Mesenchymal stem cell of the bone marrow (primary cell): ENCODE measurements around the gene NOC3L.

DNA sequence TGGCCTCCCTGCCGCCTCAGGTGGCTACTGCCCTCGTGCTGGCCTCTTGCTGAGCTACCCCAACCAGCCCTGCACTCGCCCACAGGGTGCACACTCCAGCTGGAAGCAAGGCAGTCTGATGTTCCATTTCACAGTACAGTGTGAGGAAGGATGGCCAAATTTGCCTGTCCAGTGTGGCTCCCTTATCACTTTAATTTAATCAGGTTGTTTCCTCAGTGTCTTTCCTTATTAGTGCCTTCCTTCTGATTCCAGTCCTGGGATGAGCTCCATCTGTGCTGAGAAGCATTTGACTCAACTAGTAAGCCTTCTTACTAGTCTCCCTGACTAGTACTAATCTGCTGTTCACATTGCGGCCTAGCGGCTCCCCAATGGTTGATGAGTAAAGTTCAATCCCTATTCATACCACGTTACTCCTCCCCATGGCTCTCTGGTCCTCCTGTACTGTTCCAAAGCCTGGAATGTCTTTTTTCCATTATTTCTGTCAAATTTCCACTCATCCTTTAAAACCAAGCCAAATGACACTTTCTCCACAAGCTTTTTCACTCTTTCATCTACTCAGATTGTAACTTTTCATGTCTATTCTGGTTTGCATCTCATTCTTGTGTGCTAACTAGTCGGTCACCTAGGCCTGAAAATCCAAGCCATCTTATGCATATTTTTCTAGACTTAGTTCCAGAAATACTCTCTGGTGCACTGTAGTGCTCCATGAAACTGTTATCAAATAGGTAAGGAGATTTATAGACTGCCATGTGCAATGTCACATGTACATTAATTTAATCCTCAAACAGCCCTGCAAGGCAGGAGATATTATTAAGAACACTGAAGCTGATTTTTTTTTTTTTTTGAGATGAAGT is 8.0 kb downstream of the MYOF start:
- CAGE, long polyA plus RNA: no peak

GRCh38 chr10:93475683-93476189 is 6.4 kb downstream of the MYOF start:
- CAGE, long polyA plus RNA: no peak

DNA sequence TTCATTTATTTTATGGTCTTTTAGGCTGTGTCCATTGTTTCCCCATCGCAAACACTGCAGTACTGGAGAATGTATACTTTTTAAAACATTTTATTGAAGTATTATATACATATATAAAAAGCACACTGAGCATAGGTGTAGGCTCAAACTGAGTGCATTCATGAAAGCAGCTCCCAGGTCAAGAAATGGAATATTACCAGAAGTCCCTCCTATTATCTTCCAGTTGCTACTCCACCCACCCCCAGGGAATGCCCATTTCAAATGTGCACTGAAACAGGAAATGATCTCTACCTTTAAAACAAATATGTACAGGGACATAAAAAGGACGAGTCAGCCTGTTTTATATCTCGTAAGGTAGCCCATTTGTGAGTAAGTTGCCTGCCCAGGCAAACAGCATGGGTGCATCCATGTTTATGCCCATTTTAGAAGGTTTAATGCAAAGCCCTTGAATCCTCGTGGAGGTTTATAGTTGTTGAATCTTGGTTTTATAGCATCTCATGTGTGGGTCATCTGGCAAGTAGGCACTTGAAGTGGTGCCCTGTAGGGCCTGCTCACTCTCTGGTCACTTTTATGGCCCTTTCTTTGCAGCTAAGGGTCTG is 10.4 kb downstream of the FFAR4 start:
- CAGE, long polyA plus RNA: no peak

DNA sequence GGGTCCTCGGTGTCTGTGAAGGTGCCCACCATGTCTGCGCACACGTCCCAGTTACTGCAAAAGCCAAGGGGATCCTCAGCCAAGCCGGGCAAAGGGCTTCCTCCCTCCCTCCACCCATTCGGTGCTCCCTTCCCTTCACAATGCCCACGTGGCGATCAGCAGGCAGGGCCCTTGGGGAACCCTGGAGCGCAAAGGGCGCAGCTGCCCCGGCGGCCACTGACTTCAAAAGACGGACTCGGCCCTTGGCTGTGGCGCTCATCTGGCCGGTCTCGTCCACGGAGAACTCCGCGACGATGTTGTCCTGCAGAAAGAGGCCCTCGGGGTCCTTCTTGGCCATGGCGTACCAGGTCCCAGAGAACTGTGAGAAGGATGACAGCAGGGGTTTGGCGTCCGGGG is 591 bp downstream of the RBP4 start:
- CAGE, long polyA plus RNA: no peak

- CAGE, long polyA plus RNA: no peak
Measured at GRCh38 chr10:93807046-93807451, 49.3 kb downstream of the LGI1 start.

GRCh38 chr10:93995690-93995990 is 1.9 kb downstream of the PLCE1 start:
- CAGE, long polyA plus RNA: no peak

GRCh38 chr10:94088631-94089384 is 95.1 kb downstream of the PLCE1 start:
- CAGE, long polyA plus RNA: no peak

- CAGE, long polyA plus RNA: no peak
Measured at GRCh38 chr10:94324647-94325259, 38.0 kb downstream of the NOC3L start.

- CAGE, long polyA plus RNA: no peak
Measured at GRCh38 chr10:94362018-94363371, at the start of gene NOC3L. TSS of gene NOC3L (minus strand) at chr10:94362939.

GRCh38 chr10:95063110-95063503 is 6.2 kb downstream of the CYP2C8 start:
- CAGE, long polyA plus RNA: no peak

GRCh38 chr10:95231305-95231796 is 37.3 kb downstream of the ACSM6 start:
- CAGE, long polyA plus RNA: no peak

GRCh38 chr10:95275519-95275945 is 15.3 kb downstream of the PDLIM1 start:
- CAGE, long polyA plus RNA: no peak

DNA sequence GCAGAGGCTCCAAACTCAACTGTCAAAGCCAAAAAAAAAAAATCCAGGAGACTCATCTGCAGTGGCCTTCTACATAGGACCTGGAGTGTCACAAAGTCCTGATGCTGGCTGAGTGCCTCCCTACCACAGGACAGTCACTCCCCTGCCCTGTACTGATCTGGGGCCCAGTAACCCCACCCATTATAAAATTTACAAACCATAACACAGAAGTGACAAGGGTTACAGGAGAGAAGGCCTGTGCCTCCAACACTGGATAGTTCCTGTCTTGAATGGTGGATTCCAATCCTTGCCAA is 14.6 kb downstream of the PDLIM1 start:
- CAGE, long polyA plus RNA: no peak

DNA sequence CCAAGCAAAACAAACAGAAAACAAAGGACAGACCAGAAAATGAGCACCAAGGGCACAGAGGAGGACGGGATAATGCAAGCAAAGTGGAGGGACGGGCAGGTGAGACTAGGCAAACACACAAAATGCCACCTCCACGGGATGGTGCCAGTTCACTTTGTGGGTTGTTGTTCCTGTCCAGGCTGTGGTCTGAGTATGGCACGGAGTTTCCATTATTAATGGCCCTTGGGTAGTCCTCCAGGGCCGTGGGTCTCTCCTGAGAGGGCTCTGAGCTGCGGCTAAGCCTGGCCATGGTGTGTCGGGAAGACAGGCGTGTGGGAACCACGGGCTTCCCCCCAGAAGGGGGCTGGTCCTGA is 64.7 kb upstream of the PDLIM1 start:
- CAGE, long polyA plus RNA: no peak

GRCh38 chr10:95403675-95404420 is 113.0 kb upstream of the PDLIM1 start:
- CAGE, long polyA plus RNA: no peak

DNA sequence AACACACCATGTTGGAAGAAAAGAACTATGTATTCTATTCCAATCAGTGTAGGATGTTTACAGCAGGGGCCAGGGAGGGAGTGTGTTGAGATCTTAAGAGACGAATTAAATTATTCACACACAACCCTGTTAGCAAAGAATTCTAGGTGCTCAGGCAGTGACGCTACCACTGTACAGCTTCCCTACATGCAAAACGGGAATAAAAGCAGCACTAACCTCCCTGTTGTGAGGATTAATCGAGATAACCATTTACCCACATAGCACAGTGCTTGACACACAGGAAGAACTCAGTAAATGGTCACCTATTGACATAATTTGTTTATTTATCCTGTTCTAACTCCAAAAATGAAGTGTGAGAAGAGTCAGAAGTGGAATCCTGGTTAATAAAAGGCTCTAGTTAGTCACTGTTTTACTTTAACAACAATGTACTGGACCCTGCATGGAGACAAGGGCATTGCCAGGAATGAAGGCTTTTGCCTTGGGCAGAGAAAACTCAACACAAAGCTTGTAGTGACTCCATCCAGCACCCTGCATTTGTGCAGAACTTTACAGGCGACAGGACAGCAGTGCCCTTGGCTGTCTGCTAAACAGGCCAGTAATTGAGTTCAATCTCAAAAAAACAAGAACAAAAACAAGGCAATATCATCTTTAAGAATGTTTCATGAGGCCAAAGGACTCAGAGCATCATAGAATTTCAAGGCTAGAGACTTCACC is 103.8 kb downstream of the SORBS1 start:
- CAGE, long polyA plus RNA: no peak

GRCh38 chr10:95502655-95503520 is 58.3 kb downstream of the SORBS1 start:
- CAGE, long polyA plus RNA: no peak

- CAGE, long polyA plus RNA: no peak
Measured at GRCh38 chr10:95527828-95528517, 33.2 kb downstream of the SORBS1 start.

- CAGE, long polyA plus RNA: no peak
Measured at GRCh38 chr10:95541757-95542643, 19.2 kb downstream of the SORBS1 start.

DNA sequence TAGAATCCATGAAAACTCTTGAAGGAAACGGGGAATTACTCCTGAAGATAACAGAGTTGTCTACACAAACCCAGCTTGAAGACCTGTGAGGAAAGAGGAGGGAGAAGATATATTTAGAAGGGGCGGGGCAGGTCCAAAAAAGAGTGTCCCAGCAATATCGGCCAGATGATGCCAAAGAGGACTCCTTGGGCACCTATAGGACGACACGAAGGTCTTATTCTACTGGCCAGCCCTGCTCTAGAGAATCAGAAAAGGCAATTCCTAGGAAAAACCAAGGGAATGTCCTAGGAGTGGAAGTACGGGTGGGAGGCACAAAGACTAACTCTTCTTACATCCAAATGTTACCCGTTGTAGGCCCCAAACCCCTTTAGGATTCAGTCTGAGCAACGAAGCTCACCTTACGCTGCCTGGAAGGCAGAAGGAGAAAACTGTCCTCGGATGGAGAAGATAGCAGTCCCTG is 741 bp downstream of the TCTN3 start:
- CAGE, long polyA plus RNA: no peak